OCI-LY7 (cell line): ENCODE measurements around the genes SLC11A2 and TMDD1.

DNA sequence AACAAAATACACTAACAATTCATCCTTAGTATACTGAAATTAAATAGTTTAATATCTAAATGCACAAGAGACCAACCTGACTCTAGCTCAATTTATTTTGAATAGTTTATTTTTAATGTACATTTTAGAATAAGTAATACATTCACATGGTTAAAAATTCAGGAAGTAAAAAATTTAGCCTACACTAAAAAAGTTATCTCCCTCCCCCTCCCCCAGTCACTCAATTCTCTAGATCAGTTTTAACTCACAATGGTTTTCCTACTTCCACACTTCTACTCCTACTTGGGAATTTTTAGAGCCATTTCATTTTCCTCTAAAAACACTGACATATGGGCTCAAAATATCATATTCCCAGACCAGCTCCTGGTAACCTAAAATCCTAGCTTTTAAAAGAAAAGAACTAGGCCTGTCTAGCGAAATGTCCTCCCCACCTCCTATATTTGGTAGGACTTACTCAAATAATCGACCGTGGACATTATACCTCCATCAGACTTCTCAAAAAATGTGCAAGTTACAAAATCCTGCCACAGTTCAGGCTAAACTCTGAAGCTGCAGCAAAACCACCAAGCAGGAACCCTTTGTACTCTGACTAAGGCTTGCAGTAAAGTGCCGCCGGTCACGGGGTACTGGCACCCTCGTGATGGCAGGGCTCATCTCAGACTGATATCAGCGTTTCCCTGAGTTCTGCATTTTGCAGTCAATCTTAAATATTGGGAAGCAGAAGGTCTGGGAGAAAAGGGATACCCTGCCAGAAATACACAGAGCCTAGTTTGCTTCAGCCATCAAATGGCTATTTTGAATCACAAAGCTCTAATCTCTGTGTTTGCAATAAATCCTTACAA, 17.3 kb downstream of the SLC11A2 start:
- PRO-cap = no peak
- RAMPAGE, long total RNA = no peak

- PRO-cap = no peak
- RAMPAGE, long total RNA = no peak
Measured at GRCh38 chr12:51020398-51020894, 5.7 kb downstream of the SLC11A2 start.

DNA sequence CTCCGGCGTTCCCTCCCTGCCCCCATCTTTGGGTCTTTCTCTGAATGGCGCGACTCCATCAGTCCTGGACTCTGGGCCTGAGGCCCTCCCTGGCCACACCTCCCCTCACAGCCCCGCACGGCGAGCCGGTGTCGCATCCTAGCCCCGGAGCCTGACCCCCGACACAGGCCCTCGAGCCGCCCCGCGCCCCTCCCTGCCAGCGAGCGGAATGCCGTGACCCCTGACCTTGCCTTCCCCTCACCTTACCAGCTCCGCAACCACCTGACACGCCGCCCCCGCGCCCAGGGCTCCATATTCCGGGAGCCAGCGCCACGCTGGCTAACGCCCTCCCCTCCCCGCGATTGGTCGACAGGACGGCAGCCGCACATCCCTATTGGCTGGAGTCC, at the start of gene SLC11A2:
SLC11A2 (minus strand) TSS at position 316 of the 386 bp plus-strand sequence.
- PRO-cap = unidirectional peak, minus-strand start at position 30 of the sequence; bidirectional peak, plus-strand start outside the sequence, minus-strand start at position 312 of the sequence
- RAMPAGE, long total RNA = no peak

DNA sequence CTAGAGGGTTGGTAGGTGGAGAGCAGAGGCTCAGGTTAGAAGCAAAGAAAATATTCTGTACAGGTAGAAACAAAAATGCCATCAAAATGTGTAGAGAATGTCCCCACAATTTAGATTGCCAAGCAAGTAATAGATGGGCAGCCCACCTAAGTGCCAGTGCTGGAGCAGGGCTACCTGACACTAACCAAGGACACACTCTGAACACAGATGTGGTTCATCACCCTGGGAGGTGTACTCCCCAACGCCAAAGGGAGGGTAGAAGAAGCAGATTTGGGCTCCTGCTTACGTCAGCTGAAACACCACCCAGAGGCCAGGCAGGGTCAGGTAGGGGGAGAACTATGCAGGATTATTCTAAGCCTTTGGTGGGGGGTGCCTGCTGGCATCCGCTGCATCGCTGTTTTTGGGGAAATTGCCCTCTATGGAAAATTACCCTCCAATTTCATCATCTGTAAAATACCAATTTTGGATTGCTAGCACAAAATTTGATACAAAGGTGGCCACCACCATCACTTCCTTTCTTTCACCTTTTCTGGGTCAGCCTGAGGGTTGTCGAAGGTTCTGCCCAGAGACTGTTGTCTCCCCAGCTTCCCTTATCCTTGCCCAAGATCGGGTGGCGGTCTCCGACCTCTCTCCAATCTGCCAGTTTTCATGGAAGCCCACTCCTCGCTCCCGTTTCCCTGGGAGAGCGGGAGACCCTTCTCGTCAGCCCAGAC, 614 bp downstream of the BIN2 start:
- PRO-cap = no peak
- RAMPAGE, long total RNA = no peak

DNA sequence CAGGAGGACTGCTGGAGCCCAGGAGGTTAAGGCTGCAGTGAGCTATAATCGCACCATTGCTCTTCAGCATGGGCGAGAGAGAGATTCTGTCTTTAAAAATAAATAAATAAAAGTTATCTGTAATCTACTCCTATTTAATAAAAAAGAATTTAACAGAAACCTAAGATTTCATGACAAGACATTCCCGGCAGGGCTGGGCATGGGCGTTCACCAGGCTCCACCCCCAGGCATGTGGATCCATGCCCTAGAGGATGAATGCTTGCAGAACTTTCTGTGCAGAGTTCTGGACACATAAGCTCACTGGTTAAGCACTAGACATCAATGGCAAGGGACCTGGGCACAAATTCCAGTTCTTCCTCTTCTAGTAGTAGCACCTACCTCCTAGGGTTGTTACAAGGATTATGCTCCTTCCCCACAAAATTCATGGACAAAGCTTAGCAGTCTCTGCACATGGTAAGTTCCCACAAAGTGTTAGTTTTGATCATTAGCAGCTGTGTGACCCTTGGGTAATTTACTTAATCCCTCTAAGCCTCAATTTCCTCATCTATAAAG, 10.0 kb downstream of the GALNT6 start:
- PRO-cap = no peak
- RAMPAGE, long total RNA = no peak

DNA sequence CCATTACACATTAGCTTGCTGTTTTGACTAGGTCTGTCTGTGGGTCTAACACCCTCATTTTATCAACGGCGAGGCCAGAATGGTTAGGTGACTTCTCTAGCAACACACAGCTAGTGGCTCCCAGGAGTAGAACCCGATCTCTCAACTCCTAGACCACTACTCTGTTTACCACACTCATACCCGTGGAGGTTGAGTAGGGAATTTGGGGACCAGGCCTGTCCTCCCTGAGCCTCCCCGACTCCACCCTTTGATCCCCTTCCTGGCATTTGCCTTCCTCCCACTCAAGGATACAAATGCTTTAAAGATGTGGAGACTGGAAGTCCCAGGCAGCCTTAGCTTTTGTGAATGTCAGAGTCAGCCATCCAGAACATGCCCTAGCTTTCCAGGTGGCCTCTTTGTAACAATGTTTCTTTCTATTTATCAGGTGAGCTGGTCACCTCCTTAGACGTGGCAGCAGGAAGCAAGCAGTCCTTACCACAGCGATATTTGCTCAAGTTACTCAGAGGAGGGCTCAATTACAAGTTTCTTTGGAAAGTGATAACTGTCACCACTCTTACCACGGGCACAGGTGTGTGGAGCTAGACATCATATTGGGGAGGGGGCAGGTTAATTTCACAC, 5.0 kb downstream of the GALNT6 start:
- PRO-cap = no peak
- RAMPAGE, long total RNA = no peak

DNA sequence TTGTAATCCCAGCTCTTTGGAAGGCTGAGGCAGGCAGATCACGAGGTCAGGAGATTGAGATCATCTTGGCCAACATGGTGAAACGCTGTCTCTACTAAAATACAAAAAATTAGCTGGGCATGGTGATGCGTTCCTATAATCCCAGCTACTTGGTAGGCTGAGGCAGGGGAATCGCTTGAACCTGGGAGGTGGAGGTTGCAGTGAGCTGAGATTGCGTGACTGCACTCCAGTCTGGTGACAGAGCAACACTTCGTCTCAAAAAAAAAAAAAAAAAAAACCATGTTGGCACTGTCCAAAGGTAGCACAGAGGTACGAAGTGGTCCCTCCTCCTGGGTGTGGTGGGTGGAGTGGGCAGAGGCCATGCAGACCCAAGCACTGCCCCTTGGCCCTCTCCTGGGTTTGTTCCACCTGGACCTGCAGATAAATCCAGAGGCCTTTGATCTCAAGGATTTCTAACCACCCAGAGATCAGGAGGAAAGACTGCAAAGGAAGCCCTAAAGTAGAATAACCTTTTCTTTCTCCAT, 8.6 kb upstream of the GALNT6 start:
- PRO-cap = no peak
- RAMPAGE, long total RNA = no peak

GRCh38 chr12:51454045-51455010, 29.7 kb downstream of the SLC4A8 start:
- PRO-cap = no peak
- RAMPAGE, long total RNA = no peak

DNA sequence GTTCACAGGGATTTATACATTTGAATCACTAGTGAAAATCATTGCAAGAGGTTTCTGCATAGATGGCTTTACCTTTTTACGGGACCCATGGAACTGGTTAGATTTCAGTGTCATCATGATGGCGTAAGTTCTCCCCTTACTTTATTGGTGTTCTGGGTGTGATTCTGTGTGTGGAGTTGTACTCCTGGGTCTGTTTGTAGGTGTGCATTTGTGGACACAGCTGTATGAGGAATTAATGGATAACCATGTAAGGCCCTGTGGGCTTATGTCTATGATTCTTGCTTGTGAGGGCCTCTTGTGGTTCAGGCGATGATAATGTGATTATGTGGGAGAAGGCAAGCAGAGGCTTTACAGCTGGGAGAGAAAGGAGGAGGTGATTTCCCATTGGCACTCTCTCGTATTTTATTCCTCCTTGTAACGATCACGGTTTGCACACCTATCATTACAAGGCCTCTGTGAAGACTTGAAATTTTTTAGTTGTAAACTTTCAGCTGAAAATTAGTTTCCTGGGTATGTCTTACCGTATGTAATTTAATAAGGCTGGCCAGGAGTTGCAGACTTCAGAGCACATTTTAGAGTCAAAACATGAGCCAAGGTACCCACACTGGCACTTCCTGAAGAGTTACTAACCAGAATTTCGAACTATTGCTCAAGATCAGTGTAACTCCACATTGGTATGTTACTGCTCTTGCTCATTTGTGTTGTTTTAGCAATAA, 96.2 kb downstream of the SCN8A start:
- PRO-cap = no peak
- RAMPAGE, long total RNA = no peak

DNA sequence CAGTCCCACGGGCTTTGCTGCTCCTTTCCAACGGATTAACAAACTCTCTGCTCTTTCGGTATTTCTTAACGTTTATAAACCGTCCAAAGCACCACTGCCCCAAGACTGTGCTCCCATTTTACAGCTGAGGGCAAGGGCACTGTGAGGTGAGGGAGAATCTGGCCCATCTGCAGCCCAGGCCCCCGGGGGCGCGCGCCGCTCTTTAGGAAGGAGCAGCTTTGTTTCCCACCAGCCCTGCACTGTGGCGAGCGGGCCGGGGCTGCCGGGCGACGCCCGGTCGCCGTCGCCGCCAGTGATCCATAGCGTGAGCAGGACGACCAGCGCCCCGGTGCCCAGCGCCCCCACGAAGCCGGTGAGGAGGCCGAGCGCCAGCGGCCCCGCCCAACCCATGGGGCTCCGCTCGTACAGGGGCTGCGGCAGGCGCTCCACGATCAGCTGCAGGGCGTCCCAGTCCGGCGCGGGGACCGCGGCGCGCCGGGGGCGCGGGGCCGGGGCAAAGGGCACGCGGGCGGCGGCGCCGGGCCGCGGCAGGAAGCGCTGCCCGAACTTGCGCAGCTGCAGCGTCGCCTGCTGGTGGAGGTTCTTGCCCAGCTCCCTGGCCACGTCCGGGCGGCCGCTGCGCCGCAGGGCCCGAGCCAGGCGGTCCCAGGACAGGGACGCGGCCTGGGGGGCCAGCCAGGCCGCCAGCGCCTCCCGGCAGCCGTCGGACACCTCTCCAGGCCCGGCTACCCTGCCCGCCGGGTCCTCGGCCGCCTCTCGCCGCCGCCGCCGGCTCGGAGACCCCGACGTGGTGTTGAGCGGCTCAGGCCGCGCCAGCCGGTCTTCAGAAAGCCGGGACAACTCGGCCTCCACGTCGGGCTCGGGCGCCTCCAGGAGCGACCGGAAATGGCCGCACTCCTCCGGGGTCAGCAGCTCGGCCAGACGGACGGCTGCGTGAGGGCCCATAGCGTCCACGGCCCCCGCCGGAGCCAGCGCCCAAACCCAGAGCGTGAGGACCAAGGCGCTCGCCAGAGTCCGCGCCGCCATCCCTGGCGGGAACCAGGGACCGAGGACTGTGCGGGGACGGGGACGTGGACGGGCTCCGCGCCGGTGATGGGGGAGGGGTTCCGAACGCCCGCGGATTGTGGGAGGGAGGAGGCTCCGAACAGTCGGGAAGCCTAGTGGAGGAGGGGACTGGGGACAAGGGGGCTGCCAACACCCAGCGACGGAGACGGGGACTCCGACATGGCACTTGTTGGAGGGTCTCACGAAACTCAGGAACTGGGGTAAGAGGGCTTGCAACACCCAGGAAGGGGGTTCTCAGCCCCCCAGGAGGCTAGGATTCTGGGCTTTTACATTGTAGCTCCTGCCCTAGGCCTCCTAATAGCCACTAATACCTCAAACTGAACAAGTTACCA, at the start of gene TMDD1:
TMDD1 (minus strand) TSS at position 1,058 of the 1,397 bp plus-strand sequence.
- PRO-cap = no peak
- RAMPAGE, long total RNA = no peak

GRCh38 chr12:51923983-51924518, 16.7 kb downstream of the ACVRL1 start:
- PRO-cap = no peak
- RAMPAGE, long total RNA = no peak

DNA sequence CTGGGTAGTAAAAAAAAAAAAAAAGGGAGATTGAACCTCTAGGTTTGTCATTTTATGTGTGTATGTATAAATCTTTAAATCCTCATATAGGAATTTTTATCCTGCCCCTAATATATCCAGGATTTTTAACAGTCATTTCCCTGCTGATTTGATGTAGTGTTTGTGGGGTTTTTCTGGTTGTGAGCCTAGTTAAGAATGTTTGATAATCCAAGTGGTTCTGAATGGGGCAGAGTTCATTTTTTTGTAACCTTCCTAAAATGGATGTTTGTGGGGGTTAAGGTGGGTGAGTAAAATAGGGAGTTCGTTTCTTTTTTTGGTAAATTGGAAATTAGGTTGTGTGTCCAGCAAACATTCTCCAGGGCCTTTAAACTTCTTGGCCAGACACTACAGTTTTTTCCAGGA, 2.1 kb downstream of the ACVR1B start:
- PRO-cap = no peak
- RAMPAGE, long total RNA = no peak

GRCh38 chr12:51954705-51955331, 3.3 kb downstream of the ACVR1B start:
- PRO-cap = no peak
- RAMPAGE, long total RNA = no peak

GRCh38 chr12:51959097-51959755, 7.7 kb downstream of the ACVR1B start:
- PRO-cap = no peak
- RAMPAGE, long total RNA = no peak

DNA sequence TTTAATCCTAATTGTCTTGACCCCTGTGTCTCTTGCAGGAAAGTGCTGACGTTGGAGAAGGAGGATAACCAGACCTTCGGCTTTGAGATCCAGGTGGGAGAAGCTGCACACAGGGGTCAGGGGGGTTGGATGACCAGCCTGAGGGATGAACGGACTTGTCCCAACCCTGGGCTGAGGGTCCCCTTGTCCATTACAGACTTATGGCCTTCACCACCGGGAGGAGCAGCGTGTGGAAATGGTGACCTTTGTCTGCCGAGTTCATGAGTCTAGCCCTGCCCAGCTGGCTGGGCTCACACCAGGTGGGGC, 4.0 kb downstream of the TAMALIN start:
- PRO-cap = no peak
- RAMPAGE, long total RNA = no peak

GRCh38 chr12:52014456-52014910, 7.7 kb downstream of the TAMALIN start:
- PRO-cap = no peak
- RAMPAGE, long total RNA = no peak

DNA sequence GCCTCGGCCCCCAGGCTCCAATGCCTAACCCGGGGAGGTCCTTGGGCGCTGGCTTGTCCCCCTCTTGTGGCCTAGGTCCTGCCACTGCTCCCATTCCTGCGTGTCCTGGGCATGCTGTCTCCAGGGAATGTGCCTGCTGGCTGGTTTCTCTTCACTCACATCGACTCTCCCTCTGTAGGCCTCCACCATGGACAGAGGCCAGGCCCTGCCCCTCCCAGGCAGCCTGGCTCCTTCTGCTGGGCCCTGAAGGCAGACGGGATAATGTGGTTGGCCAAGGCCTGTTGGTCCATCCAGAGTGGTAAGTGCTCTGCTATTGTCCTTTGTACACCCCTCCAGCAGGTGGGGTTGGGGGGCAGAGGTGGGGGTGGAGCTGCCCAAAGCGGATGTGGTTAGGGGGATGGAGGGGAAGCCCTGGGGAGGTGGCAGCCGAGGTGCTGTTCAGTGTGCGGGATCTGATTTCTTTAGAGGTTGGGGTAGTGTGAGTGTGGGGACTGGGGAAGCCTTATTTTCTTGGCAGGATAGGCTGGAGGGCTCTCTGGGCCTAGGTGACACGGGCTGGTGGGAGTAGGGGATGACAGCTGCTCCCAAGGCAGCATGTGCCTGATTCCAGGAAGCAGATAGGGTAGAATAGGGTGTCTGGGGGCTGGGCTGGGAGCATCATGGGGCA, 9.5 kb upstream of the NR4A1 start:
- PRO-cap = unidirectional peak, plus-strand start at position 464 of the sequence
- RAMPAGE, long total RNA = no peak

DNA sequence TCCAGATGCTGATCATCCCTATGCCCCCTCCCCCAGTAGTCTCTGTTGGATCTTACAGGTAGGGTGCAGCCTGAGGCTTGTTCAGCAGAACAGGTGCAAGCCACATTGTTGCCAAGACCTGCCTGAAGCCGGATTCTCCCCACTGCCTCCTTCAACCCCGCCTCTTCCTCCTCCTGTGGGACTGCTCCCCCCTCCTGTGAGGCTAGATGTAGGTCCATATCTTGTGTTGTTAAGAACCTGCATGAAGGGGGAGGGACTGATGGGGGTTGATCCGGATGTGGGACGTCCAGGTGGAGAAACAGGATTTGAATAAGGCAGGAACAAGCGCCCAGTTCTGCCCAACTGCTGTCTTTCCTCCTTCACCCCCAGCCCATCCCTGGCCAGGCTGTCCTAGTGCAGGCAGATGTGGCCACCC, 1.2 kb downstream of the NR4A1 start:
- PRO-cap = no peak
- RAMPAGE, long total RNA = no peak

DNA sequence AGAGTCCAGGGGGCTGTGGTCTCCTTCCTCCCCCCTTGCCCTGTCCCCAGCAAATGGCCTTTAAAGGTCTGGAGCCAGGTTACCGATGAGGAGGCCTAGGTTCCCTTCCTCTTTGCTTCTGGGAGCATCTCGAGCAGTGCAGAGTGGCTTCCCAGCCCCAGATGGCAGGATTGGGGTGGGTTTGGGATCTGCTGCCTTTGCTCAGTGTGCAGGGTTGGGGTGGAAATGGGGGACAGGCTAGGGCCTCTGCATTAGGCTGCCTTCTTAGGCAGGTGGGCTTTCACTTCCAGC, 2.2 kb downstream of the NR4A1 start:
- PRO-cap = no peak
- RAMPAGE, long total RNA = no peak

GRCh38 chr12:52059587-52060536, 8.6 kb downstream of the NR4A1 start:
- PRO-cap = no peak
- RAMPAGE, long total RNA = no peak